Measurements from ENCODE around the genes PPP1R2 and SMCO1.

DNA sequence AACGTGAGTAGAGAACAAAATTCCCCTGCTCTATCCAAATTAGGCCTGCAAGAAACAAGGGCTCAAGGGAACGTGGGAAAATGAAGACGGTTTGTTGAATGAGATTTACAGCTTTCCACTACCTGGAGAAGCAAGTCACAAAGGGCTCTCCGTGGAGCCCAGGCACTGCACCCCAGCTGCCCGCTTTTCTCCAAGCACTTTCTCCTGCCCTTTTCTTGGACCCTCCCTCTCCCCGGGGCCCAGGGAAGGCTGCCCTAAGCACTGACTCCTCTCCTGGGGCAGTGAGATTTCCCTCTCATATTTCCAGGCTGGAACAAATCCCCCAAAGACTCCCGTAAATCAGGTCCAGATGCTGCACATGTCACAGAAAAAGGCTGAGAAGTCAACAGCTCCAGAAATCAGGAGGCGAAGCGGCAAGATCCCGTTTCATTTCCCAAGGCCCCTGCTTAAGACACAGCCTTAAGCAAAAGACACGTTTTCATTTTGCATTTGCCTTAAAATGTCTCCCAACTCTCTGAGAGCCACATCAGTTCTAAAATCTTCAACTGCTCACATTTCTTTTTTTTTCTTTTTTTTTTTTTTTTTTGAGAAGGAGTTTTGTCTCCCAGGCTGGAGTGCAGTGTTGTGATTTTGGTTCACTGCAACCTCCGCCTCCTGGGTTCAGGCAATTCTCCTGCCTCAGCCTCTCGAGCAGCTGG is 17.9 kb downstream of the XXYLT1 start:
- RRBS: no CpG with 5 or more reads among the region's 13 CpGs

DNA sequence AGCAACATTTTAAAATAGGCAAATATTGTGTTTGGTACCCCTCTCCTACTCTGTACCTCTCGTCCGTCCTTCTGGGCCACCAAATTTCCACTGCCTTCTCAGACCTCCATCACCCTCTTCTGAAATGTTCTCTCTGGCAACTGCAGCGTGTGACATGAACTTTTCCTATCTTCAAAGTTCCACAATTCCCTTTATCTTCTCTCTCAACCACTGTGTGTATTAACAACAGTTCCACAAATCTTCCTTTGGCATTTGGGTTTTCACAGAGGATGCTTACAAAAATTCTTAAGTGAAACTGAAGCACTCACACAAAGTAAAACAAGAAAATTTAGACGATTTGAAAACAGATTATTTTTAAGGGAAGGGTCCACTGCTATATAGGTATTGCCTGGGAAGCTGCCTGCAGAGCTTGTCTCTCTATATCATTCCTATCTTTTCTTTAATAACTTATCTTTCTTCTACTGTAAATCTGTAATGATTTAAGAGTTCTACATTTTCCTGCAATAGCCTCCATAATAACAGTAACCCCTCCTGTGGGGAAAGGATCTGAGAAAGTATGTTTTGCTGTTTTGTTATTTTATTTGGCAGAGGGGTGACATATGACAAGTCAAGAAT is 15.6 kb upstream of the XXYLT1 start:
- RRBS: no CpG with 5 or more reads among the region's 4 CpGs

DNA sequence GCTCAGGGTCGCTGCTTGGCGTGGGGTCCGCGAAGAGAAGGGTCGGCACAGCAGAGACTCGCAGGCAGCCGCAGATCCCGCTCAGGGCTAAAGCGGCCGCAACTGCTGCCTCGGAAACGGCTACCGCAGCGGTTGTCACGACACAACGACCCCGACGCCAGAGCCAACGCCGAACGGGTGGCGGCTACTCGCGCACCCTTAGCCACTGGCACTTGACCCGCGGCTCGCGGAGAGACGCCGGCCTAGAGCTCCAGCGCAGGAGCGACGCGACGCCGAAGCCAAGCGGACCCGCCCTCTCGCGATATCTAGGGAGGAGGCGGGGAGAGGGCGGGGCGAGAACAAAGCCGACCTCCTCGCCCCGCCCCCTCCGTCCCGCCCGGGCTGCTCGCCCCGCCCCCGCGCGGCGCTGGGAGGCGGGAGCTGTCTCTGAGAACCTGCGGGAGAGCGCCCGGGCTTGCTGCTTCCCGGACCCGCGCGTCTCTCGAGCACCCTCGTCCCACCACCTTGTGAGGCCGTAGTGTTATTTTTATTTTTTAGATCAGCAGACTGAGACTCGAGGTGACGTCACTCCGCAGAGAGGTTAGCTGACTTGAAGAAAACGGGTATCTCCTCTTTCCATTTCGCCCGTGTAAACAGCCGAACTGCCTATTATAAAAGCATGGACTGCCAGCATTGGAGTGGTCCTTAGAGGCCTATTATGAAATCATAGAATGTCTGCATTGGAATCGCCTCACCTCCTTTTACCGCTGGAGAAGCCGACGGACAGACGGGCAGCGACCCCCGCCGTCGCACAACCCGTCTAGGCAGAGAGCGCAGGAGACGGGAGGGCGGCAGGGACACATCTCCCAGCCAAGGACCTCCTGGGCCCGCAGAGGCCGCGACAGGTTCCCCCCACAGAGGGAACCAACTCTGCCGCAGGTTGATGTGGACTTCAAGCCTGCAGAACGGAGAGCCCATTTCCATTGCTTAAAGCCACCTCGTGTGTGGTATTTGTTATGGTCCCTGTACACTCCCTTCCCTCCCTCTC is at the start of gene PPP1R2:
Gene PPP1R2 (minus strand): TSS at position 279 of the 1,027 bp plus-strand sequence.
- RRBS: 1% methylated on average over 10 of the region's 92 CpGs

DNA sequence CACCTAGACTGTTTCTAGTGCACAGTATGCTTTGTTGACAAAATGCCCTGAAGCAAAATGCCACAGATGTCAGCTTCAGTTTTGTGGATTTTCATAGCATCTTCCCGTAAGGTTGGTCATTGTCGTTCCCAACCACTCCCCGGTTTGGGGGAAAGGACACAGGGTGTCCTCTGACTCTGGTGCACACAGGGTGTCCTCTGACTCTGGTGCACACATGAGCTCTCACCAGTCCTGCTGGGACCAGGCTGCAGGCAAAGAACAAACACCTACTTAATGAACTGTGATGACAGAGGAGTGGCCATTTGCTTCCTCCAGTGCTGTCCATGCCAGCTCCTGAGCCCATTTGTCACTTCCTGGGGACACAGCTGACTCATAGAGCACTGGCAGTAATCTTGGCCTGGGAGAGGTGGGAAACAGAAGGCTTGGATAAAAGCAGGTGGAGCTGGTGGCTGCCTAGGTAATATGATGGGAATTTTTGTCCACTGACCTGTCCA is 16.8 kb upstream of the PPP1R2 start:
- RRBS: no CpG with 5 or more reads among the region's 3 CpGs

- RRBS: no CpG with 5 or more reads among the region's 9 CpGs
Measured at GRCh38 chr3:195568766-195569221, 14.9 kb downstream of the APOD start.

DNA sequence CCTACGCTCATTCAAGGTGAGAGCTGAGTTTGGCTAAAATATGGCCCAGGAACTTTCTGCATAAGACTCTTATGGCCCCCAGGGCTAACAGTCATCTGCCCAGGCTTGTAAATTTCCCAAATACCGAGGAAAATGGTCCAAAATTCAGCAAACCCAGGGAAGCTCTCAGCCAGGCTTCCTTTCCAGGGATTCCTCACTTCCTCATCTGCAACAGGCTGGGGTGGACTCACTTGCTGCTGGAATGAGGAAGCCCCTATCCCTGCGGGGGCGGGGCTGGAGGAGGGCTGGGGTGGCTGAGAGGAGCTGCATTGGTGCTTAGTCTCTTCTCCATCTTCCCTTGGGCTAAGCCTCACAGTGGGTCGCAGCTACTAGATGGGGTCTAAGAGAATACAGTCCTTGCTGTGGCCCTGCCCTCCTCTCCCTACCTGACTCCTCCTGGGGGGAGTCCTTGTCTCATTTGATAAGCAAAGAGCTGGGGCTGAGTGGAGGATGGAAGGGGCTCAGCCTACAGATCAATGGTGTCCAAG is 28.5 kb upstream of the APOD start:
- RRBS: no CpG with 5 or more reads among the region's 5 CpGs

GRCh38 chr3:195682143-195682810 is 38.5 kb upstream of the MUC20 start:
- RRBS: no CpG with 5 or more reads among the region's 13 CpGs

- RRBS: no CpG with 5 or more reads among the region's 20 CpGs
Measured at GRCh38 chr3:195803233-195803796, 8.4 kb downstream of the MUC4 start.

DNA sequence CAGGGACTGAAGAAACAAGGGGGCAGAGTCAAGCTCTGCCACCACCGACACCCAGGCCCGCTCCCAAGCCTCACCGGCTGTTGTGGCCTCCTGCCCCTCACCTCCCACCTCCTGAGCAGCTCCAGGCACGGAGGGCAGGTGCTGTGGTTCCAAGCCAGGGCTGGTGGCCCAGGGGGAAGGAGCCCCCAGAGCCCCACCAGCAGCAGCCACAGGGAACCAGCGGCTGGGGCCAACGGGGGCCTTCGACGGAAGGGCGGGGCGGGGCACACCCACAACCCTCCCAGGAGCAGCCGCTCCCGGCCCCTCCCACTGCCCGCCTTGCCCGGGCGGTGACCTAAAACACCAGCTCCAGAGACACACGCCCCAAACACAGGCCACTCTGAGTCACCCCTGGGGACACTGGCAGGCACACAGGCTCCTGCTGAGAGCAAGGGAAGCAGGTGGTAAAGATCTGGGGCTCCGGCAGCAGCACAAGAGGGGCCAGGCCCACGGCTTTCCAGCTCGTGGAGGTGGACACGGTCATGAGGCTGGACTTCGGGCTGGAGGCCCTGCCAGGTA is 31.8 kb downstream of the TNK2 start:
- RRBS: 100% methylated on average over 1 of the region's 21 CpGs

DNA sequence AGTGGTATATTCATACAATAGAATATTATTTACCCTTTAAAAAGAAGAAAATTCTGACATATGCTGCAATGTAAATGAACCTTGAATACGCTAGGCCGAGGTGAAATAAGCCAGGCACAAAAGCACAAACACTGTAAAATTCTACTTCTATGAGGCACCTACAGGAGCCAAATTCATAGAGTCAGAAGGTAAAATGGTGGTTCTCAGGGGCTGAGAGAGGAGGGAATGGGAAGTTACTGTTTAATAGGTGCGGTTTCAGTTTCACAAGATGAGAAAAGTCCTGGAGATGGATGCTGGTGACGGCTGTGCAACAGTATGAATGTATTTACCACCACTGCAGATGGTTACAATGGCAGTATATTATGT is 4.1 kb downstream of the TNK2 start:
- RRBS: no CpG with 5 or more reads among the region's 4 CpGs

DNA sequence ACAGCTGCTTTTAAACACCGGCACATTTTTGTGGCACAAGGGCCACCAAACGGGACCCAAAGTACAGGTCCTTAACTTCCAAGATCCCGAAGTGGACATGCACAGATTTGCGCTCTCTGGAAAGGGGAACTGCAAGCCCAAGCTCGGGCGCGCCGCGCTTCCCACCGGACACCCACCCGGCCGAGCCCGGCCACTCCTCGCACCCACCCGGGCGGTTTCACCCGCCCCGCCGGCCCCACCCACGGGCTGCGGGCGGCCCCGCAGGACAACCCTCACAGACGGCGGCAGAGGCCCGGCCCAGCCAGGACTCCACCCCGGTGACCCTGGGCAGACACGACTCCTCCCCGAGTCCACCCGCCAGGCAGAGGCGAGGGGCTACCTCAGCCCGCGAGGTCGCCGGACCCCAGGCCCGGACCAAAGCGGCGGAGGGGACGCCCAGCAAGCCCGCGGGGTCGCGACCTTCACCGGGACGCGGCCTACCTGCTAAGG is 81.2 kb upstream of the TNK2 start:
- RRBS: no CpG with 5 or more reads among the region's 46 CpGs

- RRBS: no CpG with 5 or more reads among the region's 24 CpGs
Measured at GRCh38 chr3:196045129-196045884, 36.6 kb downstream of the TFRC start.

GRCh38 chr3:196115624-196116215 is 33.8 kb upstream of the TFRC start:
- RRBS: no CpG with 5 or more reads among the region's 7 CpGs

- RRBS: no CpG with 5 or more reads among the region's 5 CpGs
Measured at GRCh38 chr3:196138419-196138805, 56.5 kb upstream of the TFRC start.

- RRBS: no CpG with 5 or more reads among the region's 12 CpGs
Measured at GRCh38 chr3:196144798-196145235, 62.9 kb upstream of the TFRC start.

DNA sequence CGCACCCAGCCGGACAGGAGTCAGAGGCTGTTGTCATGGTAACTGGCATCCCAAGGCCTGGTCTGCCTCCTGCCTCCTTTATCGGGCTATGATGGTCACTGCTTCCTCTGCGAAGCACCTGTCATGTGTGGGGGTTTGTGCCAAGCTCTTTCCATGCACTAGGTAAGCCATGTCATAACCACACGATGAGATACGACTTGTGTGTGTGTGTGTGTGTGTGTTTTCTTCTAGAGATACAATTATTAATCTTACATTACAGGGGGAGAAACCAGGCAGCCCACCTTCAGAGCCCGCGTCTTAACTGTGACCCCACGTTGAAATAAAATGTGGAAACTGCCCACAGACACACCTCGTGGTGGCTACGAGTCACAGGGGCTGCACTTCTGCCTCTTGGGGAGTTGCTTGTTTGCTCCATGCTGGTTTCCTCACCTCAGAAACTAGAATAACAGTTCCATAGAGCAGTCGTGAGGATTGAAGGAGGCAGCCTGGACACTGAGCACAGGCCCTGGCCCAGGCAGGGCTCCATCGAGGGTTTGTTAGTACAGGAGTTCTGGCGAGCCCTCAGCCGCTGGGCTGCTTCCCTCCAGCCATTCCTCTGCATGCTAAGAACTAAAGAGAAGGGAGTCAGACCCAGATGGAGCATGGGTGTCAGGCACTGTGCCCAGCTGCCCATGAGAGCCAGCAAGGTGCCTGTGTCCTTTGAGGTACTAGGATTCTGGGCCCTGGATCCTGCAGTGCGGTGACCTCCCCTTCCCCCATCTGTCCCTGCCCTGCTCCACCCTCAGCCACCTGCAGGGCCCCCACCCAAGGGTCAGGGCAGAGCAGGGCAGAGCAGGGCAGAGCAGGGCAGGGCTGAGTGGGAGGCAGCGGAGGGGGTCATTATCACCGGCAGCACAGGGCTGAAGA is 17.8 kb downstream of the ZDHHC19 start:
- RRBS: no CpG with 5 or more reads among the region's 18 CpGs

DNA sequence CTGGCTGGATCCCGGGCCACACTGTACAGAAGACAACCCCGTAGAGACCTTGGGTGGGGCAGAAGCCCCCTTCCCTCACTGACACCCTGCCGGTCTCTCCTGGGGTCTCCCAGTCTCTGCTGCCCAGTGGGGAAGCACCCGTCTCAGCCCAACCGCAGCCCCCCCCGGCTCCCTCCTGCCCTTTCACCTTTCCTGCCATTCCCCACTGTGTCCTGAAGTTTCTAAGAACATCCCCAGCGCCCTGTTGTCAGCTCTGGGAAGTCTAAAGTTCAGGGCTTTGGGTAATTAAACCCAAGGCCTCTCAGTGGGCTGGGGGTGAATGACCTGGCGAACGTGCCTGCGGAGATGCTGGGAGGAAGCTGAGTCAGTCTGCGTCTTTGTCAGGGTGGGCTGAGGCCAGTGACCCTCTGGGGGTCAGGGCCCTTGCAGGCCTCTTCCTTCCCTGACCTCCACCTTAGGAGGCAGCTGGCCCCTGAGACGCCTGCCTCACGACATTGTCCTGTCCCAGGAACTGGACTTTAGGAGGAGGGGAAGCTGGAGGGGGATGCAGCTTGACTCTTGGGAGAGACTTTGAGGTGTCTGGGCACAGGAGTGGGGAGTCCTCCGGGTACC is 1.4 kb upstream of the SLC51A start:
- RRBS: 33% methylated on average over 6 of the region's 14 CpGs

GRCh38 chr3:196515241-196515464 is at the start of gene SMCO1:
TSS of gene SMCO1 (minus strand) at chr3:196515346.
- RRBS: no CpG with 5 or more reads among the region's 3 CpGs

DNA sequence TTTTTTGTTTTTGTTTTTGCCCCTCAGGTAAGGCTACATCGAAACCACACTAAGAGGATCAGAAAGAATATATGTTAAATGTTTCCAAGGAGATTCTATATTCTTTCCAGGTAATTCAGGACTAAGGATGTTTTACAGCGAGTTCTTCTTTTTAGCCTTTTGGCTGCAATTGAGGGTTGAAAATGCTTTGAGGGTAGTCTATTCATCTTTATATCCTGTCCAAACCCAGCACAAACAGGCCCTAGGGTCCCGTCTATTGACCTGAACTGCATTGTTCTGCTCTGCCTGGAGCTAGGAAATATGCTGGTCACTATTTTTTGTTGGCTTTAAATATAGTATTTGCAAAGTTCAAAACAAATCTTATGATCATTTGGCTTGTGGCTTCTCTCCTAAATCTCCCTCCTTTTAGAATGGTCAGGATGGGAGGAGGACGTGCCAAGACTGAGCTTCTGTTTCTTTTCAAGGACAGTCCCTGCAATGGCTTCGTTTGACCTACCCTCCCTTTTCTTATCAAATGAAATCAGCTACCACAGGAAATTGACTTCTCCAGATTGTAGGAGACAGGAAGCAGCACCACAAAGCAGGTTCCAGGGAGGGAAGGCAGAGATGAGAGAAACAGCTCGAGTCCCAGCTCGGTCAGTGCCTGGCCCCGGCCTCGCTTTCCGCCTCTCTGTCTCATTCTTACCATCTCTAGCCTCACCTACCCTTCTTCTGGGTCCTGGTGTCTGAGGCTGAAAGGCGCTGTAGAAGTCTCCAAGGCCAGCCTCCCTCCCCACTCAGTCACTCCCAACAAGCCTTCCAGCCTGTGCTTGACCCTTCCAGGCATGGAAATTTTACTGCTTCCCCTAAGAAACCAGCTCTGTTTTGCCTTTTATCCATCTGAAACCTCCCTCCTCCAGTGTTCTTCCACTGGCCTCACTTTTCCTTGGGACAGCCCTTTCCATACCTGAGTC is 27.5 kb upstream of the NRROS start:
- RRBS: no CpG with 5 or more reads among the region's 11 CpGs

- RRBS: no CpG with 5 or more reads among the region's 4 CpGs
Measured at GRCh38 chr3:196619230-196619489, 20.3 kb upstream of the NRROS start.